Vagina (tissue), 1 donor: ENCODE data around the genes SEL1L2 and SCP2D1.

GRCh38 chr20:13274335-13274972 is 53.4 kb downstream of the ISM1 start:
- PRO-cap = no peak
- RAMPAGE, long total RNA = no peak

- PRO-cap = no peak
- RAMPAGE, long total RNA = no peak
Measured at GRCh38 chr20:13288300-13288680, 67.2 kb downstream of the ISM1 start.

GRCh38 chr20:13459189-13459774 is 179.4 kb downstream of the TASP1 start:
- PRO-cap = no peak
- RAMPAGE, long total RNA = start-site peak on the minus strand at chr20:13459384-13459506, 5 reads

DNA sequence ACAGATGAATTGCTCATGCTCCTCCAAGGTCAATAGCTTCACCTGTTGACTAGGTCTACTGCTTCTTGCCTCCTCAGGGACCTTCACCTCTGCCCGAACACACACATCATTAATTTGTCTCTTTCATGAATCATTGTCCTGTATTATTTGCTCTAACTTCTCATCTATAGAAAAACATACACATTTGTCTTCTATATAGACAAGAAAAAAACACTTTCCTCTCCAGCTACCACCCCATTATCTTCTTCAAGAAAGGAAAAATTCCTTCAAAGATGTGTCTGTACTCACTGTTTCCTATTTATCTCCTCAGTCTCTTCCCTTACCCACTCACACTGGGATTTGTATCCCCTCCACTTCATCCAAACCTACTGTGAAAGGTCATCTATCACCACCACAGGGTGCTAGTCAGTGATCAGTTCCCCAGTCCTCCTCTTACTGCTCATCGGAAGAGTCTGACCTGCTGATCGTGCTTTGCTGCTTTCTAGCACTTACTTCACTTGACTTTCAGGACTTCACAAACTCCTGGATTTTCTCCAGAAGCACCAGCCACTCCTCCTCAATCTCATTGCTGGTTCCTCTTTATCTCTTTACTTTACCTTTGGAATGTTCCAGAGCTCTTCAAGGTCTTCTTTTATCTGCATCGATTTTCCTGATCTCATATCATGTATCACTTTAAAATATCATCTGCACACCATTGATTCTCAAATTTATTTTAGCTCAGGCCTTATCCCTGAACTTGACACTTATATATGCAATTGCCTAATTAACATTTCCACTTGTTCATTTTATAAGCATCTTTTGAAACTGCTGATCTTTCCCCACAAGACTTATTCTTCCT is 178.7 kb downstream of the TASP1 start:
- PRO-cap = no peak
- RAMPAGE, long total RNA = start-site peak on the minus strand centred at position 141 of the sequence, 233 bp wide, 6 reads; start-site peak on the minus strand centred at position 418 of the sequence, 50 bp wide, 5 reads

GRCh38 chr20:13990433-13990997 is at the start of gene SEL1L2:
SEL1L2 (minus strand) TSS chr20:13990614.
- PRO-cap = no peak
- RAMPAGE, long total RNA = no peak

DNA sequence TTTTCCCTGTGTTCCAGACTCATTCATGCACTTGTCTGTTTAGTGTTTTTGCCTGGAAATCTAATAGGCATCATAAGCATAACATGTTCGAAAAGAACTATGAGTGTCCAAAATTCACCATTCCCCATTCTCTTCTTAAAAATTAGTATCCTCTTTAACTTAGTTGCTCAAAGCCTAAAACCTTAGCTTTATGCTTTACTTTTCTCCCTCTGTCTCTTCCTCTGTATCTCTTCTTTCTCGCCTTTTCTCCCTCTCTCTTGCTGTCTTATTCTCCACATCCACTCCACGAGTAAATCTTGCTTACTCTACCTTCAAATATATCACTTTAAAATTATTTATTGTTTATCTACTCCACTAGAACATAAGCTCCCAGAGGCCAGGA is 743.2 kb upstream of the FLRT3 start:
- PRO-cap = no peak
- RAMPAGE, long total RNA = no peak

DNA sequence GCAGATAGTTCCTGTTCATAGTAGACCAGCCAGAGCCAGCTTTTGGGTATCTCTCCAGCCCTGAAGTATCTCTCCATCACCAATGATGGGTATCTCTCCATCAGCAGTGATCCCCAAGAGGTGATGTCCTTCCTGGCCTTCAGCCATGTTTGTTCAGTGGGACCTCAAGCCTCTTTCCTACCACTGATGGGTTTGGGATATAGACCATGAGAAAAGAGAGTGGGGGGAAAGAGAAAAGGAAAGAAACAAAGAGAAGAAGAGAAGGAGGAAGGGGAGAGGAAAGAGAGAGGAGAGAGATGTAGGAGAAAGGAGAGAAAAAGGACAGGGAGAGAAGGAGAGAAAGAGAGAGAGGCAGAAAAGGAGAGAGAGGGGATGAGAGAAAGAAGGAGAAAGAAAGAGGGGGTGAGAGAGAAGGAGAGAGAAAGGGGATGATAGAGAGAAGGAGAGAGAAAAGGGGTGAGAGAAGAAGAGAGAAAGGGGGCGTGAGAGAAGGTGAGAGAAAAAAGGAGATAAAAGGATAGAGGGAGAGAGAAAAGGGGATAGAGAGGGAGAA is 933.6 kb downstream of the KIF16B start:
- PRO-cap = no peak
- RAMPAGE, long total RNA = no peak

DNA sequence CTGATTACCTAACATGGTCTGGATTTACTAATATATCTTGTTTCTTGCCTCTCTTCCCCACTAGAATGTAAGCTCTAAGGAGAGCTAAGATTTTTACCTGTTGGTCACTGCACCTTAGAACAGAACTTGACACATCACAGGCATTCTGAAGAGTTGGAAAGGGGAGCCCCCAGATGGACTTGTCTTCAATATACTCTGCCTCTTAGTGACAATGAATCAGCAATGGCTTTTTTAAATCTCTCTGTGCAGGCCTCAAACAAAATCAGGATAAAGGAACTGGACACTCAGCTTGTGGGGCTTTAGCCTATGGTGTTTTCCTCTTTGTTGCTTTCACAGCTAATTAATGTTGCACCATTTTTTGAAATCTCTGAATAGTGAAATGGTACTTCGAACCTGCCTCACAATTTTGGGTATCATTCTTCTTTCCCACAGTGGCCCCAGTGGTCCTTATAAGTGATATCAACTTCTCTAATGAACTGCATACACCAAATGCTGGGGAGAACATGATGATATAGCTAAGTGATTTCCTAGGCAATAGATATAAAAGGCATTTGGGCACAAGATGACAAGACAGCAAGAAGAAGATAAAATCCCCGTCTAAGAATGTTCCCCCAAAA is 232.8 kb downstream of the KIF16B start:
- PRO-cap = no peak
- RAMPAGE, long total RNA = start-site peak on the minus strand centred at position 273 of the sequence, 120 bp wide, 6 reads

GRCh38 chr20:16541227-16541654 is 32.0 kb downstream of the KIF16B start:
- PRO-cap = no peak
- RAMPAGE, long total RNA = start-site peak on the minus strand at chr20:16541319-16541539, 7 reads

DNA sequence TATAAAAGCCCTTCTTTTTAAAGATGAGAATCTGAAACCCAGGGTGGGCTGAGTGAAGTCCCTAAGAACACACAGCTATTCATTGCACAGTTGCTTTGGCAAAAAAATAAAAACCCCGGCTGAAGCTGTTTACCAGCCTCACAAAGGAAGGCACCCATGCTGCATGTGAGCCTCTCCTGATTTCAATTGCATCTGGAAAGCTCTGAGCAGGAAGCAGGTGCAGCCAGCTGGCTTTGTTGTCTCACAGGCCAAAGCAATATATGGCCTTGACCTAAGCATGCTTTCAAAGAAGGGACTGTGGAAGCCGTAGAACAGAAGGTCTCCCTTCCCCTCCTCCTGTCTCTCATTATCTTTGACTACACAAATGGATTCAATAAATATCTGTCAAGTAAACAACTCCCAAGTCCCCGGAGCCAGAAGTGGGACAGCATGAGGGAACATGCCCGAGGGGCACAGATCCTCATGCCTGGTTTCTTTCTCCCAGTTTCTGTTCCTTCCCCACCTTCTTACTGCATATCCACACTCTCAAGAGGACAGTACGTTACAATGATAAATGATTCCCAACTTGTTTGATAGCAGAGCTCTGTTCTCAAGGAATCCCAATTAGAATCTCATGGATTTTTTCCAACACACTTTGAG is 57.2 kb upstream of the PCSK2 start:
- PRO-cap = no peak
- RAMPAGE, long total RNA = no peak

DNA sequence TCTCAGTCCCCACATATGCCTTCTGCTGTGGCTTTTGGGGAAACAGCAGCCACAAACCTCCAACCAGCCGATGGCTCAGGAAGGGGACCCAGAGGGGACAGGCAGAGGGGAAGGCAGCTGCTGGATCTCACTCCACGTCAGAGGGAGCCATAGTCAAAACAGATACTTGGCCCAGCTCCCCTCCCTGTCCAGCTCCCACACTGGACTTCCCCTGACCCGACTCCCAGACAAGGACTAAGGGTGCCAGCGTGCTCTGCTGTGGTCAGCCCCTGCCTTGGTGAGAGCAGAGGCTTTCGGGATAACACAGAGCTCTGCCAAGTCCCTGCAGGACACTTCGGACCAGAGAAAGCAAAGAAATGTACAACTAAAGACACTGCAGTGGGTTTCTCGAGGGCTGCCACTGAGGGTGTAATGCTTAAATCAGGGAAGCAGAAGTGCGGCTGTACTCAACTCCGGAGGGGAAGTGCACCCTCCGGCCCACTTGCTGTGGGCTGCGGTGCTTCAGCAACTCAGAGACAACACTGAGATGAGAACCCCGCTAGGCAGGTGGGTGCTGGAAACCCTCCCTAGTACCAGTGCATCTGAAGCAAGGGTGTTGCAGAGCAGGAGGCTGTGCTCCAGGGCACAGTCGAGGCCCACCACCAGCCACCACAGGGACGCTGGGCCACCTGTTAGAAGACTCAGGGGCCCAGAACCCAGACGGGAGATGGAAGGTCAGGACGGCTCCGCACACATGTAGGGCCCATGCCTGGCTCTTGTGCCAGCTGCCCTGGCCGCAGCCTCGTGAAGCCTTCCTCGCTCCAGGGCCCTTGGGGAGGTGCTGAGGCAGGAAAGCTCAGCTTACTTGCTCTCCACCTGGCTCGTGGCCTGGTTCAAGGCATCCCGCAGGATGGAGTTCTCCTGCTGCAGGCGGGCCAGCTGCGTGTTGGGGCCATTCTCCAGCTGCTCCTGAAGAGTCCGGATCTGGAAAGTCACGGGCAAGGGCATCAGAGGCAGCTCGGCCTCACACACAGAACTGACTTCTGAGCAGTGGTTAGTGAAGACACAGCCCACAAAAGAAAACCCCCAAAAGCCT is 47.0 kb downstream of the RRBP1 start:
- PRO-cap = no peak
- RAMPAGE, long total RNA = no peak

- PRO-cap = no peak
- RAMPAGE, long total RNA = no peak
Measured at GRCh38 chr20:17875734-17876525, 92.7 kb downstream of the SNX5 start.

- PRO-cap = no peak
- RAMPAGE, long total RNA = no peak
Measured at GRCh38 chr20:18252536-18253689, 35.4 kb upstream of the ZNF133 start.

- PRO-cap = no peak
- RAMPAGE, long total RNA = no peak
Measured at GRCh38 chr20:18267626-18268203, 20.6 kb upstream of the ZNF133 start.

DNA sequence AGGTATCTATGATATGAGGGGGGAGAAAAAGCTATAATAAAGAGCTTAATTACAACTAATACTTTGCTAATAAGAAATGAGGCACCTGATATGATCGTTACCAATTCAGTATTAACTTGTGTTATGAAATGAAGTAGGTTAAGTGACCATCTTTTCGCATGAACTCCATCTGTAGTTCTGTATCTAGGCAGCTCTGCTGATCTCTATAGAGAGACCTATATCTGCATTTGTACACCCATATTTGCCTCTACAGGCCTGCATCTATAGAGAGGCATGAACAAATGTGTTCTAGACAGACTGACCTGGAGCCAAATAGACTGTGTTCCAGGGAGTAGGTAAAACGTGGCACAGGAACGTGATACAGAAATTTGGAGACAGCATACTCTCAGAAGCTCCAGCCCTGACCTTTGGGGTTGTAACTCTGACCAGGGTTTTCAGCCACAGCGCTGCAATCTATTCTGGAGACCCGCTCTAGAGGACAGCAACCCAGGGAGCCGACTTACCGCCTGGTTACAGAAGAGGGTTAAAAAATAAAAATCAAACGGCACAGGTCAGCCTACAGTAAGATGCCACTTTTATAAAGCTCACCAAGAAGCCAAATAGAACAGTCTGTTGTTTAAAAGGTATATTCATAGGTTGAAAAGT is 1.0 kb downstream of the RBBP9 start:
- PRO-cap = no peak
- RAMPAGE, long total RNA = no peak

- PRO-cap = unidirectional peak, plus-strand start at chr20:18794086
- RAMPAGE, long total RNA = start-site peak on the plus strand at chr20:18794055-18794086, 28 reads
Measured at GRCh38 chr20:18793823-18794977, 19.4 kb upstream of the SCP2D1 start.

DNA sequence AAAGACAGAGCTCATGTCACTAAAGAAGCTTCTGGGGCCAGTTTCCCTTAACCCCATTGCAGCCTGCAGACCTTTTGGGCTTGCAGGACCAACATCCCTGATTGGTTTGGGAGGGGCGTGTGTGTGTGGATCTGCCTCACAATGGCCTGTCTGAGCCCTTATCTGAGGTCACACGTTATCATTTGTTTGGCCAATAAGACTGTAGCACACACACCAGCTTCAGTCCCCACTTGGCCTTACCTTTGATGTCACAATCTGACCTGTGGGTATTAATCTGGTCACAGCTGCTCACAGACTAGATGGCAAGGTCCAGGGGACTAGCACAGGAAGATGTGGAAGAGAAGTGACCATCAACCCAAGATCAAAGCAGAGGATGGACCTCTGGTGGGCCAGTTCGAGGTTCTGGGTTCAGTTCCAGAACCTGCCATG is at the start of gene SCP2D1:
SCP2D1 (plus strand) TSS at position 298 of the 429 bp plus-strand sequence.
- PRO-cap = no peak
- RAMPAGE, long total RNA = no peak

GRCh38 chr20:19049166-19049864 is 163.1 kb upstream of the SLC24A3 start:
- PRO-cap = no peak
- RAMPAGE, long total RNA = no peak

GRCh38 chr20:19075240-19075556 is 137.2 kb upstream of the SLC24A3 start:
- PRO-cap = no peak
- RAMPAGE, long total RNA = no peak

DNA sequence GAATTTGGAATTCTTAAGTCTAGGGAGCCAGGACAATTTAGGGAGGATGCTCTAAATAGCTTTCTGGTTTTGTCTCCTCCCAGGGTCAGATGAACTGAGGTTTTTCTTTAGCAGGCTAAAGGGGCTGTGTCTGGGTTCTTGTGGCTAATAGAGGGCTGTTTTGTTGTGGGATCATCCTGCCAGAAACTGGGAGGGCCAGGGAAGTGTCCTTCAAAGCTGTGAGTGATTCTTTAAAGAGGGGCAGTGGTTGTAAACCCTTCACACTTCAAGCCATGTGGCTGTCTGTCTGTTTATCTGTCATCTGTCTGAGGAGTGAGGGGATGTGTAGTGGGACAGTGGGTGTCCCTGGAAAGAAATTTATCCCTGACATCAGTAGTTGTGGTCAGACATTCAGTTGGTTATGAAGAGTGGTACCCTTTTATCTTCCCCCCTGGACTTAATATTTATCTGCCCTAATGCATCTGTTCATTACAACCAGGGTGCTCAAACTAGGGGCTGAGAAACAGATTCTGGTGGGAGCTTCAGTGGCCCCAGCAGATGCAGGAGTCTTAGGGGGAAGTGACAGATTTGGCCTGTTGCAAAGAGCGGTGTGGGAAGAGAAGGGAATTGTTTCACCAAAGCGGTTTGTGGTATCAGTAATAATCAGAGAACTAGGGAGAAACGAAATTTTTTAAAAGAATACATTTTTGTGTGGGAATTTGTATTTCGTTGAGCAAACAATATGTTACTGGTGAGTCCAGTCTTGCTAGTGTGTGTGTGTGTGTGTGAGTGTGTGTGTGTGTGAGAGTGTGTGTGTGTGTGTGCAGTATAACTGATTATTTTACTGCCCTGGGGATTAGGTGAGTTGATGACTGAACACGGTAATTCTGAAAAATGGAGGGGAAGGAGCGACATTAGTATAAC is 120.7 kb downstream of the SLC24A3 start:
- PRO-cap = no peak
- RAMPAGE, long total RNA = no peak